ENCODE results near the gene ZFP69.

- PRO-cap = no peak
Measured at GRCh38 chr1:39881631-39882266, 1.6 kb downstream of the TRIT1 start.

DNA sequence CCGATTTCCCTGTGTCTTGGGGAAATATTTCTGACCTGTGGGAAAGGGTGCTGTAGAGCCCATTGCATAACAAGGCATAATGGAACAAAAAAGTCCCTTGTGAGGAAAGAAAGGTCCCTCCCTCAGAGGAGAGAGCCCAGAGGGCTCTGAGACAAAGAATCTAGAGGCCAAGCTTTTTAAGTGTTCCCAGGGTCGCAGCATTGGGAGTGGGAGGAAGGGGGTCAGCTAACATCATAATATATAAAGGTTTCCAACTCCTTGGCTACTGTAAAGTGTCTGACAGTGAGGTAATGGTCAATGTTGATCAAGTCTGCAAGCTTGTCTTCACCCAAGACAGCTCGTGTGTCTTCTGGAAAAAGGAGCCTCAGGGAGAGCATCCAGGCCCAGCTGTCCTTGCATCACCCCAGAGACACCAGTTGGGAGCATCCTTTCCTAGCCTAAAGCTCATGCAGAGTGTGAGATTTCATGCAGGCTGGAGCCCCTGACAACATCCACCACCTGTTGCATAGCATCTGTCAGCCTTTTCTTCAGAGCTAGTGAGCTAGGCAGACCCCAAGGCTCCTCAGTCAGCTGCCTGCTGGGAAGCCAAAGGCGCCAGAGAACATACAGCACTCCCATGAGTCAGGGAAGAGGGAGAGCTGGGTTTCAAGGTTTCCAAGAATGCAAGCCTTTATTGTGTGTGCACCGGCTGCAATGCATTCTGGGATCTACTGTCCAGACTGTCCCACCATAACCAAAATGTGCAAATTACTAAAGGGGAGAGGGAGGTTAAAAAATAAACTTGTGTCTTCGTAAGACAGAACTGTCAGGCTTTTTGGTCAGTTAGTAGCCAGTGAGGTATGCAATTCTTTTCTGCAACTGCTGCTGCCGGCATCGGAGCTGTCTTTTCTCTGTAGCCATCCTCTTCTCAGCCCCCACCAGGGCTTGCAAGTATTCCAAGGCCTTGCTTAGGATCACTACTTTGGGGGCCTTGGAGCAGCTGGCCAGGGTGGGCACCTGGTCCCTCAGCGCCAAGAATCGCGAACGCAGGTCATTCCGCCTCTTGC lies 4.8 kb downstream of the MYCL start:
- PRO-cap = no peak

- PRO-cap = no peak
Measured at GRCh38 chr1:39937170-39937559, 17.8 kb upstream of the MFSD2A start.

DNA sequence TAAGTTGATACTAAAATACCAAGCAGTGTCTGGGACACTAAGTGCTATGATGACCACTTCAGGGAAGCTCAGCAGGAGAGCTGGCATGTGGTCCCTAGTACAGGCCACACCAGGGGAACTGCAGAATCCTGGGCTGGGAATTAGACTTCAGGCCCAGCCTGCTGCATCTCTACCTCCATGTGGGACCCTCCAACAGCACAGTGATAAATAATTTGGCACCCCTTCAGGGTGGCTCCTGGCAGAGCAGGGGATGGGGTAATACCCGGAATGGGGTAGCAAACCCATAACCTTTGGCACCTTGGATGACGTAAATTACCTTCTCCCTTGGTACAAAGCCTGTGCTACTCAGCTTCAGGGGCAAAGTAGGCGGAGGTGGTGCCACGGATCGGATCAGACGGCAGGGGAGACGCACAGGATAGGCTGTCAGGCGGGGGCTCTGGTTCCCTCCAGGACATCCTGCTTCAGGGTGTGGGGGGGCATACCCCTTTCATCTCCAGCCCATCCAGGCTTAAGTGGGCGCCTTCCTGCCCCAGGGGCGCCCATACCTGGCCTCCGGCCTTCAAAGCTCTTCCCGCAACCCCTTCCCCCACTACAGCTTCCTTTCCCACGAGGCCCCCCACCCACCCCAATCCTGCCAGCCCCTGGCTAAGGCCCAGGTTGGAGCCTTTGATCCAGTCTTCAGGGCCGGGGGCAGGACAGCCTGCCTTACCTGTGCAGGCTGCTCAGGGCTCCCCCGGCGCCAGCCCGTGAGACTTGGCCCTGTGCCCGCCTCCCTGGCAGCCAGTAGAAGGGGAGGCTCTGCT lies 5.0 kb downstream of the MFSD2A start:
- PRO-cap = bidirectional peak, plus-strand start outside the sequence, minus-strand start at position 755 of the sequence

DNA sequence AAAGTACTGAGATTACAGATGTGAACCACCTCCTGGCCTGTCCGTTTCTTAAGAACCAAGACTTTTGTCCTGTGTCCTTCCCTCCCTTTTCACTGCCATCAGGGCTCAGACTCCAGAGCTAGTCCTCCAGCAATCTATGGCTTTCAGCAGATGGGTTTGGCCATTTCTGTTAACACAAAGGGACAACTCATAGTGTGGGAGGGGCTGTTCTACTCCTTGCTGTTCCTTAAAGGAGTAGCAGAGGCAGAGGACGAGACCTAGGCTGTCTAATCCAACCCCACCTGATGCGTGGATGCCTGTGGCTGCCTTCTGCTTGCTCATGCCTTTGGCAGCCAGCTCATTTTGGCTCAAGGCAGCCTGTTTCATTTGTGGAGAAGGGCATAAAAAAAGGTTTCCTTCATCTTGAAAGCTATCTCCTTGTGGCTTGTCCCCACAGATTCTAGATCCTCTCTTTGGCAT lies 27.0 kb downstream of the MFSD2A start:
- PRO-cap = no peak

DNA sequence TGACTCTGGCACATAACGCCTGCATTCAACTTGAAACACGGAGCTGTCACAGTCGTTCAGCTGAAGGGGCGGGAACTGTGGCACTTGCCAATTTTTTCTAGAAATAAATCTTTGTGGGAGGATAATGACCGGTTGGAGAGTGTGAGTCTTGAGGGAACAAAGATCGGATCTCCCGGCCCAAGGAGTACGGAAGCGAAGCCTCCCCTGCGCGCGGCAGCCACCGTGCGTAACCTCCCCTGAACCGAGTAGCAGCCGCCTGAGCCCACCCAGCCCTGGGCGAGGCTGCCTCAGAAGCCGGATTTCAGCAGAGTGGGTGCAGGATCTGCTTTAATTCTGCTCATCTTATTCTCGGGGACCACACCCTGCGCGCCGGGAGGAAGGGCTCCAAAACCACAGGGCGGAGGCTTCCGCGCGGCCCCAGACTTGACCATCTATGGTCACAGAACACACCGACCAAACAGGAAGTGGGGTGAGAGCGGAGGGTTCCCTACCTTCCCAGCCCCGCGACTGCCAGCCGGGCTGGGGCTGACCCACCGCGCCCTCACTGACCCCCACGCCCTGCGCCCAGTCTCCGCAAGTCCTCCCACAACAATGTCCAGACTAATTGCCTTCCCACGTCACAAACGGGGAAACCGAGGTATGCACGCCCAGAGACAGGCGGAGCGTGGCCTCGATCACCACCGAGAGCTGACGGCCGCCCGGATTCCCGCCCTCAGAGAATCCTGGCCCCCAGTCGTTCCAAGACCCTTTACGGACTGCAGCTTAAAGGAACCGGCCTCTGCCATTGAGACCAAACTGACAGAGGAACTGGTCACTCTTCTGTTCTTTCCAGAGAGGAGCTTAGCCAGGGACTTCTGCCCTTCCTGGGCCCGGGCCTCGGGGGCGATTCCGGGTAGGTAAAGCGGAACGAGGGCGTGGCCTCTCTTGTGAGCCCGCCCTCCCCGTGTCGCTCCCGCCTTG lies 673 bp upstream of the CAP1 start:
- PRO-cap = bidirectional peak, plus-strand start at position 330 of the sequence, minus-strand start at position 335 of the sequence; bidirectional peak, plus-strand start at position 460 of the sequence, minus-strand start at position 433 of the sequence; unidirectional peak, minus-strand start at position 606 of the sequence; bidirectional peak, plus-strand start outside the sequence, minus-strand start at position 871 of the sequence

GRCh38 chr1:40049587-40050262 lies 9.2 kb downstream of the CAP1 start:
- PRO-cap = no peak

GRCh38 chr1:40140180-40140389 lies 21.1 kb upstream of the RLF start:
- PRO-cap = no peak

DNA sequence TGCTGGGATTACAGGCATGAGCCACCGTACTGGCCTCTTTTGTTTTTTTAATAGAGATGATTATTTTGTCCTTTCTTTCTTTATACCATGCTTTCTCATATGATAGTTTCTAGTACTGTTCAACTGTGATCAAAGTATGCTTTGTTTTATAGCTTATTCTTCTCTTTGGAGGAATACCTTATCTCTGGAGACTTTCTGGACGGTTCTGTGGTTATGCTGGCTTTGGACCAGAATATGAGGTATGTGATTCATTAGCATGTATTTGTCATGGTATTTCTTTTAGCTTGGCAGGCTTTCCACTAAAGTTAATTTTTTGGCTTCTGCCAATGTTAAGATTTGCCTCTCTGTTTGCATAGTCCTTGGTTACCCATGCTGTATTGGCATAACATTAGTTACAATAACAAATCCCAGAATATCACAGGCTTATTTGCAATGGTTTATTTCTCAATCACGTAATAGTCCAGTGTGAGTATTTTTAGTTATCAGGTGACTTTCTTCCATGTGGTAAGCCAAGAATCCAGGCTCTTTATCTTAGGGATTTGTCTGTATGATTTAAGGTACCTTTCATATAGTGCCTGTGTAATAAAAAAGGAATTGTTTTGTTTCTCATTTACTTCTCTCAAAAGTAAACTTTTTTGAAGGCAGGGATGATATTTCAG lies 9.7 kb downstream of the ZMPSTE24 start:
- PRO-cap = no peak

DNA sequence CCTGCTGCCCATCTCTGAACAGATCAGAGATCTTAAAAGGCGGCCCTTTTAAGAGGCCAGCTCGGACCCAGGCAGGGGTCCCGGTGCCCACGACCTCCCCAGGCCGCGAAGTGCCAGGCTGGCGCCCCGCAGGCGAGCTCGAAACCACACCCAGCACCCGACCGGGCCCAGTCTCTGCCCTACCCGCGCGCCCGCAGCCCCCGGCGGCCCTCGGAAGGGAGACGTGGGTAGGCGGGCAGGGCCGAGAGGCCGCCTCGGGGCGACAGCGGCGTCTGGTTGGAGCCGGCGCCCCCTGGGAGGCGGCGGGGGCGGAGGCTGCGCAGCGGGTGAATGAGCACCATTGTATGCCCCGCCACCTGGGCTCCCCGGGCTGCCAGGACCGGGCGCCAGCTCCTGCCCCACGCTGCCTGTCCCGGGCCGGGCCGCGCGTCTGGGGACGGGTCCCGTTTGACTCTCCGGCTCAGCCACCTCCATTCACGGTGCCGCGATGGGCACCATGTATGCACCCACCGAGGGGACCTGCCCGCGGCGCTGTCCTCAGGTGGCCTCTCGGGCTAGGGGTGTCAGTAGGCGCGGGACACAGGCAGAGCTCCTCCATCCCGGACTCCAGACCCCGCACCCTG lies 507 bp downstream of the COL9A2 start:
- PRO-cap = bidirectional peak, plus-strand start at position 355 of the sequence, minus-strand start at position 193 of the sequence

GRCh38 chr1:40339093-40339435 lies 22.0 kb upstream of the COL9A2 start:
- PRO-cap = no peak

DNA sequence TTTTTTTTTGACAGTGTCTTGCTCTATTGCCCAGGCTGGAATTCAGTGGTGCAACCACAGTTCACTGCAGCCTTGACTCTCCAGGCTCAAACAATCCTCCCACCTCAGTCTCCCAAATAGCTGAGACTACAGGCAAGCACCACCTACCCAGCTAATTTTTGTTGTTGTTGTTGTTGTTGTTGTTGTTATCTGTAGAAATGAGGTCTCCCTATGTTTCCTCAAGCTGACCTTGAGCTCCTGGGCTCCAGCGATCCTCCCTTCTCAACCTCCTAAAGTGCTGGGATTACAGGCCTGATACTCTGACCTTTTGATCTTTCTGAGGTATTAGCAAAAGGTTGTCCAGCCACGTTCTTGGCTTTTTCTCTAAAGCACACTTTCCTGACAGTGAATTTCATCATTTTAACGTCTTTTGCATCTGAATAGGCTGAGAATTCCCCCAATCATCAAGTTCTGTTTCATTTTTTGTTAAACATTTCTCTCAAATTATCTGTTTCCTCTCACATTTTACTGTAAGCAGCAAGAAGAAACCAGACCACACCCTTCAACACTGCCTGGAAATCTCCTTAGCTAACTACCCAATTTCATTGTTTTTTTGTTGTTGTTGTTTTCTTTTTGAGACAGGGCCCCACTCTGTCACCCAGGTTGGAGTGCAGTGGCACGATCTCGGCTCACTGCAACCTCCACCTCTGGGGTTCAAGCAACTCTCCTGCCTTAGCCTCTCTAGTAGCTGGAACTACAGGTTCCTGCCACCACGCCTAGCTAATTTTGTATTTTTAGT lies 25.0 kb upstream of the COL9A2 start:
- PRO-cap = no peak

GRCh38 chr1:40381038-40382131 lies 7.9 kb downstream of the SMAP2 start:
- PRO-cap = unidirectional peak, plus-strand start at chr1:40381490; bidirectional peak, plus-strand start at chr1:40381801, minus-strand start at chr1:40381683

GRCh38 chr1:40410006-40411102 lies 36.8 kb downstream of the SMAP2 start:
- PRO-cap = no peak

DNA sequence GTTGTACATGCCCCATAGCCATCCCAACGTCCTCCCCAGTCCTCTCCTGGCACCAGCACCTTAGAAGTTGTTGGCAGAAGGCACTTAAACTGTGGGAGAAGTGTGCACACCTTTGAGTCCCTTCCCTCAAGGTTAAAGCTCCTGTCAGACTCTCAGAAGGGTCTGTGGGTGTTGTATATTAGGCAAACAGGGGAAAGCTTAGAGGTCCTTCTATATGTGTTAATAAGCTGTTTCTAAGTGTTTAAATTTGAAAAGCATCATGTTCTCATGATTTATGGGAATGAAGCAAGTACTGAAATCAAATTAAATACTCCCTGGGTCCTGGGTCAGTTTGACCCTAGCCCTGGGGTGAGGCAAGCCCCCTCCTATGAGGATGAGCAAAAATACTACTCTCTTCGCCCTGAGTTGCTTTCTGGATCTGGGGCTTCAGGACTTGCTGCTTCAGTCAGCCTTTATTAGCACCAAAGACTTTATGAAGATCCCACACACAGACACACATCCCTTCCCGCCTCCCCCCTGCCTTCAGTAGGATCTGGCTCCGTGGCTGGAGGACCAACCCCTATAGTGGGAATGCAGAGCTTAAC lies 27.9 kb upstream of the ZFP69B start:
- PRO-cap = no peak

DNA sequence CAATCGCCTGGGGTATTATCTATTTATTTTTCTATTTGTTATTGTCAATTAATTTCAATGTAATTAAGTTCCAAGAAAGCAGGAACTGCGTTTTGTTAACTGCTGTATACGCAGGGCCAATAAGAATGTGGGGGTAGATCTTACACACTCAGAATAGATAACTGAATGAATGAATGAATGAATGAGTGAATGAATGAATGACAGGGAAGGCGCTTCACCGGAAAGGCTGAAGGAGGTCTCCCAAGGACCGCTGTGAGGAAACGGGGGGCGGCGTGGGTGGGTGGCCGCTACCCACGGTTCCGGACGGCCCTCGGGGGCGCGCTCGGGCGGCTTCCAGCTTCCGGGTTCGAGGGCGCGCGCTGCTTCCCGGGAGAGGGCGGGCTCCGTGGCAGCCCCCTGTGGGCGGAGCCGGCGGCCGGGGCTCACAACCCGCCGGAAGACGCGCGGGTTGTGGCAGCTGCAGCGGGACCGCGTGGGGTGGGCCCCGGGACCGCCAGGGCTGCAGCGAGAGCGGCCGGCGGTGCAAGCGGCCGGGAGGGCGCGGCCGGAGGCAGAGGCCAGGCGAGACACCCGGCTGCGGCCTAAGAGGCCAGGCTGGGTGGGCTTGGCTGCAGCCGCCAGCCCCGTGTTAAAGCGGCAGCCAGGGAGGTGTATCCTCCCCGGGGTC lies at the start of gene ZFP69:
Gene ZFP69 (plus strand): TSS at position 426 of the 667 bp plus-strand sequence.
- PRO-cap = bidirectional peak, plus-strand start at position 425 of the sequence, minus-strand start at position 348 of the sequence

DNA sequence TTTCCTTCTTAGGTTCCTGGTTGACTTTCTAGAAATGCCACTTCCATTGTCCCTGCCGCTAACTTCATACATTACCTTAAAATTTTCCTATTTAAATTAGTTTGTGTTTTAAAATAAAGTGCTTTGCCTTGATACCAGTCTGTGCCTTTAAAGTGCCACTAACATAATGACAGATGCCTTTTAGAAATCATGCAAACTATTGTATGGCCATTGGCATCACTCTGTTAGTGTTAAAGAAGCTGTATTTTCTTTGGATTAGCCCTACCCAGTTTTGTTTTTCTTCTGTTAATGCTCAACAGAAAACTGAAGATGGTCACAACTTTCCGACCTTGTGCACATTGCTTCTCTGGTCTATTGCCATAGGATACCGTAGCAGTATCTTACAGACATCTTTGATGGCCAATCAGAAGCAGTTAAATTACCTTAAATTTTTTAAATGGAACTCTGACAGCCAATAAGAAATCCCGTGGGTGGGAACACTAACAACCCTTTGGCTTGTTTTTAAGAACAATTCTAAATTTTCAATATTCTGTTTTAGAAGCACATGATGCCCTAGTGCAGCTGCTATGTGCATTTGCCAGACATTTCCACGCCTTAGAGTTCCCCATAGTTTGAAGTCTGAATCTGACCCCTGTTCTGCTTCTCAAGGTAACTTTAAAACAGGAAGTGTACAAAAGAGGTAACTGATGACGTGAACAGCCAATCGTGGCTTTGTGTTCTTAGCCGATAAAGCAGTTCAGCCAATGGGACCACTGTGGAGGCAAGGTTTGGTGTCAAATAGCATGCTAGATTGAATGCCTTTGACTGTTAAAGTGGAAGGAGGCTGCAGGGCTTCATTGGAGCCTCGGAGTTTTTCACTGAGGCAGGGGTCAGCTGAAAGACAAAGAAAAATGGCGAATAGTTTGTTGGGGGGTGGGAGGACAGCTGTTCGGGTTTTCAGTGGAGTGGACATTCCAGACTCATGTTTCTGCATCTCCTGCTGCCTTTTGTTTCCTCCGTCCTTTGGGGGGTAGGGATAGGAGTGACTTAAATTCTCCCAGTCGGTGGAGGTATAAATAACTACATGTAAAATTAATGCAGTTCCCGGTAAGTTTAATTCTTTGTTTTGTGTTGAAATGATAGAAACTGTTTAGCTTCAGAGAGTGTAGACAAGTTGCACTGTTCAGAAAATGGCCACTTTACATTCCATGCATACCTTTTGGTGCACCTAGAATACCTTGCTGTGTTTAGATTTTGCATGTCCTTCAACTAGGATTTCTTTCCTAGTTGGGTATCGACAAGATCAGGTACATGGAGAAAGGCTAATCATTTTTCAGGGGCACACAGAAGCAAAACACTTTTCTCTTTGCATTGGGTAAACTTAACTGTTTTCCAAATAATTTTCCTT lies 17.5 kb downstream of the NFYC start:
- PRO-cap = unidirectional peak, minus-strand start at position 340 of the sequence; bidirectional peak, plus-strand start at position 803 of the sequence, minus-strand start at position 620 of the sequence

- PRO-cap = no peak
Measured at GRCh38 chr1:40758402-40759244, 25.0 kb upstream of the KCNQ4 start.

GRCh38 chr1:40820165-40820495 lies 36.5 kb downstream of the KCNQ4 start:
- PRO-cap = no peak

DNA sequence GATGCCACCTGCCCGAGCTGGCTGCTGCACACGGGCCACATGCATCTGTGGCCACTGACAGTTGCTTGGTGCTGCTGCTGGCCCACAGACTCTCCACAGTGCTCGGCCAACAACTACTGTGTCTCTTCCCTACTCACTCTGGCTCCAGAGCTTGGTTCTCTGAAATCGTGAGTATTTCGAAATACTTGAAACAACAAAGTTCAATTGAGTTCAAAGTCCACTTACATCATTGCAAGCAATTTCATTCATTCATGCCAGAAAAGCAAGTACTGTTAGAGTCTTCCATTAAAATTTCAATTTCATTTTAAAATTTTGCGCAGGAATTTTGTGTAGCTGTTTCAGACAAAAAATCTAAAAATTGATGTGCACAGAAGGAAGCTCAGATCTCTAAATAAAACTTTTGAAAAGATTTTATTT lies 39.7 kb upstream of the CTPS1 start:
- PRO-cap = no peak

Measured in bronchial lymph node (tissue), 1 donor.